Daoy (cell line): ENCODE measurements around the gene GAST.

GRCh38 chr17:41519014-41520419 lies 827 bp upstream of the KRT15 start:
- RAMPAGE, long total RNA = no peak

- RAMPAGE, long total RNA = no peak
Measured at GRCh38 chr17:41526767-41527122, 1.4 kb downstream of the KRT19 start.

GRCh38 chr17:41647785-41648484 lies 23.6 kb upstream of the KRT17 start:
- RAMPAGE, long total RNA = no peak

DNA sequence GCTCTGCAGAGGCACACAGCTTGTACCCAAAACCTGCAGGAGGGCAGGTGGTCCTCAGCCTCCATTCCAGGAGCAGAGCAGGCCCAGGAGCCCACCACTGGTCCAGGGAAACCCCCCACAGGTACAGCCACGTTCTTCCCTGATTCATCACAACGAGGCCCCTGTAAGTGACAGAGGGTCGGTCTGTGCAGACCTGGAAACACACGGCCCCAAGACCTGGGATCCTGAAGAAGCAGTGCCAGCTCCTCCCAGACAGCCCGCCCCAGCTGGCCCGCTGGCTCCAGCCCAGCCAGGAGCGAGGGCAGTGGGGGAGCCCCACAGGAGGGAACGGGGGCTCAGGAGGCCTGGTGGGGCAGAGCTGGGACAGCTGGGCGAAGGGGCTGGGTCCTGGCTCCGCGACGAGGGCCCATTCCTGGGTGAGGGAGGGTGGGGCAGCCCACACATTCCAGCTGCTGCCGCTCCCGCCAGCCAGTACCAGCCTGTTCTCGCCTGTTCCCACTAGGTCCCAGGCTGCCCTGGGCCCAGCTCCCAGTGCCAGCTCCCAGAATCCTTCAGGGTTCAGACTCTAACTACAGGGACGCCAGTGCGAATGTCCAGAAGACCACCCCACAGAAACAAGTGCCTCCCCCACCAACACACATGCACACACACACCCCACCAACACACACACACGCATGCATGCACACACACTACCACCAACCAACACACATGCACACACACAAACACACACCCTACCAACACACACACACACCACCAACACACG lies 27.1 kb upstream of the KRT17 start:
- RAMPAGE, long total RNA = no peak

DNA sequence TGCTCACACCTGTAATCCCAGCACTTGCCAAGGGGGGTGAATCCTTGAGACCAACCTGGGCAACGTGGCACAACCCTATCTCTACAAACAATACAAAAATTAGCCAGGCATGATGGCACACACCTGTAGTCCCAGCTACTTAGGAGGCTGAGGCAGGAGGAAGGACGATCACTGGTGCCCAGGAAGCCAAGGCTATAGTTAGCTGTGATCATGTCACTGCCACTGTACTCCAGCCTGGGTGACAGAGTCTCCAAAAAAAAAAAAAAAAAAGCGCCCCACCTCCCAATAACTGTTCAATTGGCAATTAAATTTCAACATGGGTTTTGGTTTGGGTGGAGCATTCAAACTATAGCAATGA lies 4.7 kb downstream of the EIF1 start:
- RAMPAGE, long total RNA = no peak

- RAMPAGE, long total RNA = no peak
Measured at GRCh38 chr17:41697196-41697640, 8.5 kb downstream of the EIF1 start.

DNA sequence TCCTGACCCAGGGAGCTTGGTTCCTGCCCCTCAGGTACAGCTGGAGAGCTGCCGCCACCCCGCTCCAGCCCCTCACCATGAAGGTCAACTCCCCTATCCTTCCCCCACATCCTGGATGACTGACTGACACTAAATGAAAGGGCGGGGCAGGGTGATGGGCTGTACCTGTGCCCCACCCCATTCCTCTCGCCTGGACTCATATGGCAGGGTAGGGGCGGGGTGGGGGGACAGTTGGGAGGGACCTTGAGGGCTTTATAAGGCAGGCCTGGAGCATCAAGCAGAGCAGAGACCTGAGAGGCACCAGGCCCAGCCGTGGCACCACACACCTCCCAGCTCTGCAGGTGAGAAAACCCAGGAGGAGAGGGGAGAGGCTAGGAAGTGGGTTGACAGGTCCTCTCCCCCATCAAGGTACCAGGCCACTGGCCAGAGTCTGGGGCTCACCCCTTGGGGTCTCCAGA lies at the start of gene GAST:
TSS of gene GAST (plus strand) at position 285 of the 458 bp plus-strand sequence.
- RAMPAGE, long total RNA = no peak

DNA sequence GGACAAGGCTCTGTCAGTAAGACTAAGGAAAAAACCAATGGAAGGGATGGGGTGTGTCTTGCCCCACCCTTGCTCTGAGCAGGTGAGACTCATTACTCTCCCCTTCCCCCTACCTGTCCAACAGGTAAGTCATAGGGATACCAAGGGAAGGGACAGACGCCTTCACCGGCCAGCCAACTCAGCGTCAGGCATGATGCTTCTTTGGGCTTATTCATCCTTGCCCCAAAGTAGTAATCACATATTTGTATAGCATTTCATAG lies 424 bp upstream of the JUP start:
- RAMPAGE, long total RNA = no peak

- RAMPAGE, long total RNA = no peak
Measured at GRCh38 chr17:41822928-41823502, 10.2 kb downstream of the FKBP10 start.

DNA sequence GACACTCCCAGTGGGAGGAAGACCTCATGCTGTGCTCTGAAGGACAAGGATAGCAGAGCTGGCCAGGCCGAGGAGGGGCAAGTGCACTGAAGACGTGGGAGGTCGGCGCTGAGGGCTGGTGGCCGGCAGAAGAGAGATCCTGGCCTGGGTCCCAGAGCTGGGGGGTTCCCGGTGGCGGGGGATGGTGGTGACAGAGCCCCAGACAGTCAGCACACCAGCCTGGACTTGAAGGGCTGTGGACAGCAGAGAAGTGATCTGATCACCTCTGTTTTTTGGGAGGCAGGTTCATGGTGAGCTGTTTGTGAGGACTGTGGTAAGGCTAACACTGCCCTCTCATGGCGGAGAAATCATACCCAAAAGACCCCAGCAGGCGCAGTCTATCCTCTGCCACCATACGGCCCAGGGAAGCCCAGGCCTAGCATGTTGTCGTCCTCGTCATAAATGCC lies 7.0 kb upstream of the CNP start:
- RAMPAGE, long total RNA = no peak

GRCh38 chr17:42028488-42028920 lies 8.6 kb downstream of the NKIRAS2 start:
- RAMPAGE, long total RNA = no peak

DNA sequence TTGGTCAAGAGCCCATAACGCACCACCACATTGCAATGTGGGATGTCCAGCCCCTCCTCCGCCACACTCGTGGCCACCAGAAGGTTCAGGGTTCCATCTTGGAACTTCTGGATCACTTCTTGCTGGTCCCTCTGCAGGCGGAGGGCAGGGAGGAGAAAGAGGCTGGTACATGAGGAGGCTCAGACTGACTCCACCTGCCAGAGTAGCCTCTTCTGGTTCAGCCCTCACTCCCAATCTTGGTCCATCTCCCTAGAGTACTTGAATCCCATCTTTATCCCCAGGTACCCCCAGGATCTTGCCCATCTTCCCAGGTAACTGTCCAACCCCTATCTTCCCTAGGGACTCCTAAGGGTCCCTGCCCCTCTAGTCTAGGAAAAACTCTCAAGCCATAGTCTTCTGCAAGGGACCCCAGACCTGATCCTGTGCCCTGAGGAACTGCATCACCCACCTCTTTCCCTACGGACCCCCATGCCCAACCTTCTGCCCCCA lies 6.8 kb upstream of the ZNF385C start:
- RAMPAGE, long total RNA = no peak

DNA sequence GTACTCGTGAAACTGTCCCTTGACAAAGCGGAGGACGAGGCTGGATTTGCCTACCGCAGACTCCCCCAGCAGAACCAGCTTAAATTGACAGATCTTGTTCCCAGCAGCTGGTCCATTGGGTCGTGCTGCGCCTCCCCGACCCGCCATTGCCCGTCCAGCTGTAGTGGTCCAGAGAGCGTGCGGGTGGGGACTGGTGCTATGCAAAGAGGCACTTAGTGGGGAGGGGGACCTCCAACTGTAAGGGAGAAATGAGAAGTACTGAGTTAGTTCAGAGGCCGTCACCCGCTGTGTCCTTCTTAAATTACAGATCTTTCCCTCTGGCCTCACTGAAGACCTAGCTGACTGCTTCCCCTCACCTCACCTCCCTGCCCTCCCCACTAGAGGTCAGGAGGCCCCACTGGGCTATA lies 7.8 kb downstream of the HSPB9 start:
- RAMPAGE, long total RNA = no peak

- RAMPAGE, long total RNA = no peak
Measured at GRCh38 chr17:42181160-42181723, 300 bp upstream of the KCNH4 start.

DNA sequence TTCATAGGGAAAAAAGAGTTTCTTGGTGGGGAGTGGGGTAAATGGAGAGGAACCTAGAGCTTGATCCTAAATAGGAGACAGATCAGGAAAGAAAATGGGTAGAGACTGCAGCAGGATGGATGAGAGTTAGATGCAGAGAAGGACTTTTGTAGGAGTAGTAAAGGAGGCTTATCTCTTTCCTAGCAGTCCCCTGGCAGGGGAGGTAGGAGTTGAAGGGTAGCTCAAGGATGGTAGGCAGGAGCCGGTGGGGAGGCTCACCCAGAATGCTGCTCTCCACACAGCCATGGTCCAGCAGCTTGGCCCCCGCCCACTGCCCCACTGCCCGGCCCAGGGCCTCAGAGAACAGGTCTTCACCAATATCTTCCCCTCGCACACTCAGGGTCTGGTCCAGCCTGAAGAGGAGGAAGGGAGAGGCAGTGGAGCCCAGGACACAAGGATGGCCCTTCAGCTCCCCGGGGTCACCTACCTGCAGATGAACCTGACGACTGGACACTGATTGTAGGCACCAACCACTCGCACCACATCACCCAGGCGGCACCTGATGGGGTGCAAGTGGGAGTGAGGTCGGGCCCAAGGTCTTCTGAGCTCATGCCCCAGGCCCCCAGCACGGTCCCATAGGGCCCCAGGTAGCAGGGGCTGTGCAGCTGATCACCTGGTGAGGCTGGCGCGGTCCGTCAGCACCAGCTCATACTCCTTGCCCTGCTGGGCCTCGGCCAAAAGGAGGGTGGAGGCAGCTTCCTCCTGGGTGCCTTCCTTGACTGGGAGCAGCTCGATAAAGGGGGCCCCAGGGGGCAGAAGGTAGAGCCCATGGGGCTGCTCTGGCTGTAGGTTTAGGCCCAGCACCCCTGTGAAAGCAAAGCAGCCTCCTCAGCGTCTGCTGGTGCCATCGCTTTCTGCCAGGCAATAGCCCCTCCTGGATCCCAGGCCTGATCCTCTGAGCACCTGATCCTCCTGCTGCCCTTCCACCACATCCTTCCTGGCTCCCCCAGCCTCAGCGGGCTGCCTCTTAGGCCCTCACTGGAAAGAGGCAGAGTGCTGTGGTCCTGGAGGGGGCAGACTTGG lies 3.6 kb downstream of the GHDC start:
- RAMPAGE, long total RNA = no peak

- RAMPAGE, long total RNA = no peak
Measured at GRCh38 chr17:42221919-42222338, 27.6 kb upstream of the GHDC start.

- RAMPAGE, long total RNA = no peak
Measured at GRCh38 chr17:42309865-42310471, 21.7 kb downstream of the STAT5A start.

GRCh38 chr17:42317033-42318008 lies 29.0 kb downstream of the STAT5A start:
- RAMPAGE, long total RNA = no peak

- RAMPAGE, long total RNA = no peak
Measured at GRCh38 chr17:42362316-42363284, 25.6 kb downstream of the STAT3 start.

GRCh38 chr17:42400075-42401106 lies 12.1 kb upstream of the STAT3 start:
- RAMPAGE, long total RNA = no peak